Ovary (tissue), 7 donors: ENCODE results near the genes SPOCK1 and EGR1.

DNA sequence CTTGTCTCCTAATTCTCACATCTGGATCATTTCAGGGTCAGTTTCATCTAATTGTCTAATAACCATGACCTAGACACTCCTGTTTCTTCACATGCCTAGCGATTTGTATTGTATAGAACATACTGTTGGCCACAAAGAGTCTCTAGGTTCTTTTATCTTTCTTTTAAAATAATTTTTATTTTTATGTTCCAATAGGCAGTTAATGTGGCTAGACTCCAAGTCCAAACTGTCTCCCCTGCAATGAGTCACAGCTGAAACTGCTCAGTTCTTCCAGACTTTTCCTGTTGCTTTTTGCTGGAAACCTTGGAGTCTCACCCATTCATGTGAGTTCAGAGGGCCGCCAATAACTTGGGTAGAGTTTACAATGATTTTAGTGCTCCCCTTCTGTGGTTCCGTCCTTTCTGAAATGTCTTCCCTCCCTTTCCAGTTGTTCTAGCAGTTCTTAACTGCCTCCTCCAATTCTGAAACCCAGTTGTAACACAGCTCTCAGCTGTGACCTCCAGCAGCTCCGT is 198.7 kb downstream of the SPOCK1 start:
- PRO-cap, 7 experiments: no peak in any of the 7 experiments
- RAMPAGE, long total RNA, 2 experiments: no peak in any of the 2 experiments

- PRO-cap, 7 experiments: peak in 4 of 7 experiments; most common minus-strand start chr5:137499326 (in 4)
- RAMPAGE, long total RNA, 2 experiments: no peak in any of the 2 experiments
Measured at GRCh38 chr5:137498984-137499417, at the start of gene SPOCK1. Gene SPOCK1, minus strand, starts transcription at chr5:137499326.

DNA sequence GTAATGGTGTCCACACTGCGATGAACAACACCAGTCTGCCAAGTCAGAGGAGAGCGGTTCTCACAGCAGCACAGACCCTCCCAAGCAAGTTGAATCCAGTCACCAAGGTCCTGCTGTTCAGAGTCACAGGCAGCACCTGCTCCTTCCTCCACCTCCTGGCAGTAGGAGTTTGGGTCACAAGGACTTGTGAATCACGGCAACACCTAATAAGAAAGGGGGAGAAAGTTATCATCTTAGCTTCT is 114.0 kb downstream of the KLHL3 start:
- PRO-cap, 7 experiments: no peak in any of the 7 experiments
- RAMPAGE, long total RNA, 2 experiments: no peak in any of the 2 experiments

DNA sequence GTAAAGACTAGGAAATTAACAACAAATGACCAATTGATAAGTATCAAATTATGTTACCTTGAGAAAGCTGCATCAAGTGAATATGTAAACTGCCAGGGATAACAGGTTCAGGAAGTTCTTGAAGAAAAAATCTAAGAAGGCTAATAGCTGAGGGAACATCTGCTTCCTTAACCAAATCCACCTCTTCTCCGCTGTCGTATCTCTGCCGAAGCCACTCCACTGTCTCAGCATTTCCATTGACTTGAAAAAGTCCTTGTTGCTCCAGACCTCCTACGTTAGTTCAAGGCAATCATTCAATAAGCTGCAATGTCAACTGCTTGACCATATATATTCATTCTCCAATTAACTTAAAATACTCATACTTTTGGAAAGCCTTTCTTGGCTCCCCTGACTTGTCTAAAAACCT is 14.6 kb downstream of the FAM13B start:
- PRO-cap, 7 experiments: no peak in any of the 7 experiments
- RAMPAGE, long total RNA, 2 experiments: no peak in any of the 2 experiments

DNA sequence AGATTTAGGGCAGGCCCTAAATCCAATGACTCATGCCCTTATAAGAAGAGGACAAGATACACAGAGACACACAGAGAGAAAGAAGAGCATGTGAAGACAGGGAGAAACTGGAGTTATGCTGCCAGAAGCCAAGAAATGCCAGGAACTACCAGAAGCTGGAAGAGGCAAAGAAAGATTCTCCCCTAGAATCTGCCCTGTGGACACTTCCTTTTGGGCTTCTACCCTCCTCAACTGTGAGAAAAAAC is 8.7 kb downstream of the FAM13B start:
- PRO-cap, 7 experiments: no peak in any of the 7 experiments
- RAMPAGE, long total RNA, 2 experiments: no peak in any of the 2 experiments

DNA sequence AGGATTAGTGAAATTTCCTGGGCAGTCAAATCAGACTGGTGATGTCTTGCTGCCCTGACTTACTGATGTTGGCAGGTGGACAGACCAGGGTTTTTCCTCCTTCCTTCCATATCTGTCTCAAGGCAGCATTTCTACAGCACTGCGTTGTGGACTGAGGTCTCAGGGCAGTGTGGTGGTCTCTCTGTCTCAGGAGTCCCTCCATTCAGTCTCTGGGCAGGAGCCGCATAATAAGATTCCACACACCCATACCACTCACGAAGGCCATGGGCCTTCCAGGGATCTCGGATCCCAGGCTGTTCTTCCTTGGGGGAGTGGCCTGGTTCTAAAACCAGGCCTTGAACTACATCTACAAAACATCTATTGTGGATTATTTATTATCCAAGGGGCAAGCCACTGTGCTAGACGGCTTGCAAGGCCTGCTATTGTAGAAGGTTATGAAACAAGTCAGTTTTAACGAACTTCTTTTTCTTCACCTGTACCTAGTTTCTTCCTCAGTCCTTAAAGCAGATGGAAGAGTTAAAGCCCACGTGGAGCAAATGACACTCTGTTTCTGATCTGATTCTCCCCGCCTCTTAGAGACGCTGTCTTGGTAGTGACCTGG is 895 bp downstream of the GFRA3 start:
- PRO-cap, 7 experiments: no peak in any of the 7 experiments
- RAMPAGE, long total RNA, 2 experiments: no peak in any of the 2 experiments

DNA sequence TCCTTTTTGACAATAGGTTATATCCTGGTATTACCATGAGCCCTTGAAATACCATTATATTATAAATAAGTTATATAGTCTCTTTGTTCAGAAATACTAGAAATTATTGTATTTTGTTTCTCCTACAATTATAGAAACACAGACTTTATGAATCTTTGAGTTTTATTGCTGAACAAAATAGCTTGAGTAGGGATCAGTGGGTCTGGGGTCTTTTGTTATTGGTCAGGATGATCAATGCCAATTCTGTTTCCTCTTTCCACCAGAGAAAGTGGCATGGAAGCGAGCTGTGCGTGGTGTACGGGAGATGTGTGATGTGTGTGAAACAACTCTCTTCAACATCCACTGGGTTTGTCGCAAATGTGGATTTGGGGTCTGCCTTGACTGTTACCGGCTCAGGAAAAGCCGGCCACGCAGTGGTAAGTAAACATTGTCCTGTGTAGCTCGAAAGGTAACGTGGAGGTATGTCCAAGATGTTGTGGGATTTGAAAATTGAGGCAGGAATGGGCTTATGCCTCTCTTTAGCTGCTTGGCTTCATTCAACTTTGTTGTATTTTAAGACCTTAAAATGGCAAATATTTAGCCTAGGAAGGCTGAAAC is 39.2 kb upstream of the REEP2 start:
- PRO-cap, 7 experiments: no peak in any of the 7 experiments
- RAMPAGE, long total RNA, 2 experiments: no peak in any of the 2 experiments

DNA sequence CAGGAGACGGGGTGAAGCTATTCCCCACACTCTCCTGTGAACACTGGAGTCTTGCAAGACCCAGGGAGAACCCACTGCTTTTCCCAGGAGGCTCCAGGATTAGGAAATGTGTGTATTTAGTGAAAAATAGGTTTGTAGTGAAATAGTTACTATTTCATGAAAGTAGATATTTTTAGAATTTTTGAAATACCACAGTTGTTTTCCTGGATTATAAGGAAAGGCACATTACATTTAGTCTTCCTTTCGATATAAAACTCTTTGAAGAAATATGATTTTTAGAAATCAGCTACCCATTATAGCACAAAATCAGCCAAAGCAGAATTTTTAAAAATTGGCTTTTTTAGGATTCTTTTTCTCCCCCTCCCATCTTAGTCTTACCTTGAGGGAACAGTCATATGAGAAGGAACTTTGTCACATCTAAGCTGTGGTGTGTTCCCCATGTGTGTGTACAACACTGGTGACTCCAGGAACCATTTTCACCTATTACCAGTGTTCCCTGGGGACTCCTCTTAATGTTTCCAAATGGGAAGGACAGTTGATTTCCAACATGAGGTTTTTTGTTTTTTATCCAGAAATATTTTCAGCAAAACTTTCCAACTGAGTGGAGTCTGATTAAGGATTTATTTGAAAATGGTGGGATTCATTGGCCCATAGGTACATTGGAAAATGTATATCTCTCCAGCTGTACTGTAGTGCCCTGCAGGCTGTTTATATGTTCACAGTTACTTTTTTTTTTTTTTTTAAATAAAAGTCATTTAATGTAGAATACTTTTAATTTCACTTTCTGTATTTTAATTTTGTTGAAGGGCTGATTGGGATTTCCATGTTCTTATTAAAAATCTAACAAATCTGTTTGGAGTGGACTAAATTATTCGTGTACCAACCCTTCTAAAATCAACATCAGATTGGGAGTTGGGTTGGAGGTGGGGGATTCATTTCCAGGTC is 2.4 kb upstream of the REEP2 start:
- PRO-cap, 7 experiments: no peak in any of the 7 experiments
- RAMPAGE, long total RNA, 2 experiments: no peak in any of the 2 experiments

GRCh38 chr5:138465404-138466194 is at the start of gene EGR1:
Gene EGR1, plus strand, starts transcription at chr5:138465479.
- PRO-cap, 7 experiments: peak in 7 of 7 experiments; most common plus-strand start chr5:138465480 (in 7); most common minus-strand start chr5:138466143 (in 1)
- RAMPAGE, long total RNA, 2 experiments: start-site peak on the plus strand in 1 of 2 experiments, at chr5:138465691-138465861 at its widest, 53 to 203 reads per replicate

DNA sequence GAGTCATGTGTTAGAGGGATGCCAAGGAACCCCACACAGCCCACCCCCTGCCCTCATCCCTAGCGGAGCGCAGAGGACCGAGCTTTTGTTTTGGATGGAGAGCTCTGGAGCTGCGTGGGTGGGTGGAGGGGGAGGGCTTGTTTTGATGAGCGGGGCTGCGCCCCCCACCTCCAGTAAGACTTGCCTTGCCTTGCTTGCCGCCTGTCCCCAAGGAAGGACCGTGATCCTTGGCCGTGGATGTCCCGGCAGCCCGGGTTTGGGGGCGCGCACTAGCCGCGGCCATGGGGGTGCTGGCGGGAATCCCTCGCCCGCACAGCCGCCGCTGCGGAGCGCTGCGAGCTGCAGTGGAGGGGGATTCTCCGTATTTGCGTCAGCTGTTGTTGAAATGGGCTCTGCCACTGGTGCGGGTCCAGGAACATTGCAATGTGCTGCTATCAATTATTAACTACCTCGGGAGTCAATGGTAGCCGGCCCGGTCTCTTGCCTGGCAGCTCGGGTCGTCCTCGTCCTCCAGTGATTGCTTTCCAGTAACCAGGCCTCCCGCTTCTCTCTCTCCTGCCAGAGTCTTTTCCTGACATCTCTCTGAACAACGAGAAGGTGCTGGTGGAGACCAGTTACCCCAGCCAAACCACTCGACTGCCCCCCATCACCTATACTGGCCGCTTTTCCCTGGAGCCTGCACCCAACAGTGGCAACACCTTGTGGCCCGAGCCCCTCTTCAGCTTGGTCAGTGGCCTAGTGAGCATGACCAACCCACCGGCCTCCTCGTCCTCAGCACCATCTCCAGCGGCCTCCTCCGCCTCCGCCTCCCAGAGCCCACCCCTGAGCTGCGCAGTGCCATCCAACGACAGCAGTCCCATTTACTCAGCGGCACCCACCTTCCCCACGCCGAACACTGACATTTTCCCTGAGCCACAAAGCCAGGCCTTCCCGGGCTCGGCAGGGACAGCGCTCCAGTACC is 1.2 kb downstream of the EGR1 start:
- PRO-cap, 7 experiments: peak in 3 of 7 experiments; most common plus-strand start position 592 of the sequence (in 3)
- RAMPAGE, long total RNA, 2 experiments: start-site peak on the plus strand in 1 of 2 experiments, centred at positions 651 to 873 of the sequence, 28 to 98 reads per replicate

DNA sequence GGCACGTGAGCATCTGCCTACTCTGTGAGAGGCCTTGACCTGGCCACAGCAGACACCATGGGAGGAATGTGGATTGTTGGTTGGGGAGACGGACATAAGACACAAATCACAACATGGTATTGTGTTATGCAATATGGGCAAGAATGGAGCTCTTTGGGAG is 4.8 kb downstream of the EGR1 start:
- PRO-cap, 7 experiments: no peak in any of the 7 experiments
- RAMPAGE, long total RNA, 2 experiments: no peak in any of the 2 experiments

DNA sequence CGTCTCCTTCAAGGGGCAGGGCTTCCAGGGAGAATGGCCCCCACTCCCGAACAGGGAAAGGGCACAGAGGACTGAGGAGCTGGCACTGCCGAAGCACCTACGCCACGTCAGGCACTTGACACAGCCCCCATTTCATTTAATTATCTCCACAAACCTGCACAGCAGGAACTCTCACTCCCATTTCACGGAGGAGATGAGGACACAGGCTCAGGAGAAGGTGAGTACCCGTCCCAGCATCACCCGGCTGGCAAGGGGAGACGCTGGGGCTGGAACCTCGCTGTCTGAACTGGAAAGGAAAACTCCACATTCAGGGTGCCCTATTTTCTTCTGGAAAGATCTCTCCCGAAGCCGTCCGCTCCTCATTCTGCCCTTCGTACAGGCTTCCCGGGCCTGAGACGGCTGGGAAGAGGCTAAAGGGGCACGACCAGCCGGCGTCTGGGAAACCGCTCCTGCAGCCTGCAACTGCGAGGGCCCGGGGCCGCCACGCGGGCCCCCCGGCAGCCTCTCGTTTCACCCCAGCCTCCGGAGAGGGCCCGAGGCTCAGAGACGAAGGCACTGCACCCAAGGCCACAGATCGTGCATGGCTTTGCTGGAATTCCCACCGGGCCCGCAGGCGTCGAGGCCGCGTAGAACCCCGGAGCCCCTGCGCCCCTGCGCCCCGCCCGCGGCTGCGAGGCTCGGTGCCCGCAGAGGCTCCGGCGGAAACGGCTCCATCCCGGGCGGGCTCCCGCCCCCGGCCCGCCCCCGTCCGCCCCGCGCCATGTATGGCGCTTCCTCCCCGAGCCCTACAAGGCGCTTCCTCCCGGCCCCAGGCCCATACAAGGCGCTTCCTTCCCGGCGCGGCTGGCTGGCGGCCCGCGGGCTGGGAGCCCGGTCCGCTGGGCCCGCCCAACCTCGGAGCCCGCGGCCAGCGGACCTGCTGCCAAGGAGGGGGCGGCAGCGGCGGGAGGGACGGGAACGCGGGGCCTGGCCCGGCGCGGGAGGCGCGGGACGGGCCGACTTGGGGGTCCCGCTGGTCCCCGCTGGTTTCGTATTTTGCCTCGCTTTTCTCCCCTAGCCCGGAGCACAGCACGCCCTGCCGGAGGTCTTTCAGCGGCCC is 26.4 kb downstream of the EGR1 start:
- PRO-cap, 7 experiments: peak in 7 of 7 experiments; most common plus-strand start position 934 of the sequence (in 3); most common minus-strand start position 655 of the sequence (in 2)
- RAMPAGE, long total RNA, 2 experiments: no peak in any of the 2 experiments

- PRO-cap, 7 experiments: peak in 2 of 7 experiments; most common plus-strand start chr5:138492644 (in 1); most common minus-strand start chr5:138492575 (in 1)
- RAMPAGE, long total RNA, 2 experiments: no peak in any of the 2 experiments
Measured at GRCh38 chr5:138492467-138492765, 27.1 kb downstream of the EGR1 start.

GRCh38 chr5:138503443-138504412 is 38.4 kb downstream of the EGR1 start:
- PRO-cap, 7 experiments: no peak in any of the 7 experiments
- RAMPAGE, long total RNA, 2 experiments: no peak in any of the 2 experiments

GRCh38 chr5:138553651-138554780 is 11.0 kb upstream of the ETF1 start:
- PRO-cap, 7 experiments: no peak in any of the 7 experiments
- RAMPAGE, long total RNA, 2 experiments: no peak in any of the 2 experiments

- PRO-cap, 7 experiments: no peak in any of the 7 experiments
- RAMPAGE, long total RNA, 2 experiments: no peak in any of the 2 experiments
Measured at GRCh38 chr5:138845029-138845612, 30.0 kb downstream of the LRRTM2 start.

- PRO-cap, 7 experiments: no peak in any of the 7 experiments
- RAMPAGE, long total RNA, 2 experiments: no peak in any of the 2 experiments
Measured at GRCh38 chr5:139272469-139273050, 21.0 kb upstream of the MATR3 start.

GRCh38 chr5:139318694-139319030 is 23.0 kb upstream of the PAIP2 start:
- PRO-cap, 7 experiments: no peak in any of the 7 experiments
- RAMPAGE, long total RNA, 2 experiments: no peak in any of the 2 experiments

DNA sequence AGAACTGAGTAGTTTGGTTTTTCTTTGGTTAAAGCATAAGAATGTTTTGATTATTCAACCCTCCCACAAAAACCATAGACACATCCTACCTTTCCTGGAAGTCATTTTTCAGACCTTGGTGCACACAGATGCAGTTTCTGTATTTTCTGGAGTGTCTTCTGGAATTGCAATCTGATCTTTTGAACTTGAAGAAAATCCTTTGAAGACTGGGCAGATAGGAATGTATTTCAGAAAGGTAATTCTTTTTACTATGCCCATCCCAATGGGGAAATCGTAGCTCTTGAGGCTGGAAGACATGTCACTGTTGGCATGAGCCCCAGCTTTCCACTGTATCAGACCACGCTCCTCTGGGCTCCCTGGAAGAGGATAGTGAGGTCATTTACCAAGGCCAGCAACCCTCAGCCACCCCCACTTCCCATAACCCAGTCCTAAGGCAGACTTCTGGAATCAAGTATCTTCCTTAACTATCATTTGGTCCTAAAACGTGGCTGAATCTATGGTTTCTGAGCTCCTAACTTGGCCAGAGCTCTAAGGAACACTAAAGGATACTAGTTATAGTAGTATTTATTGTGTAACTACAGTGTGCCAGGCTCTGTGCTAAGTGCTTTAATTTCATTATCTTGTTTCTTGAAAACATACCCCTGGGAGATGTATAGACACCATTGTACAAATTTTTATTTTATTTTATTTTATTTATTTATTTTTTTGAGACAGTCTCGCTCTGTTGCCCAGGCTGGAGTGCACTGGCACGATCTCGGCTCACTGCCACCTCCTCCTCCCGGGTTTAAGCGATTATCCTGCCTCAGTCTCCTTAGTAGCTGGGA is 11.0 kb downstream of the SLC23A1 start:
- PRO-cap, 7 experiments: no peak in any of the 7 experiments
- RAMPAGE, long total RNA, 2 experiments: no peak in any of the 2 experiments

DNA sequence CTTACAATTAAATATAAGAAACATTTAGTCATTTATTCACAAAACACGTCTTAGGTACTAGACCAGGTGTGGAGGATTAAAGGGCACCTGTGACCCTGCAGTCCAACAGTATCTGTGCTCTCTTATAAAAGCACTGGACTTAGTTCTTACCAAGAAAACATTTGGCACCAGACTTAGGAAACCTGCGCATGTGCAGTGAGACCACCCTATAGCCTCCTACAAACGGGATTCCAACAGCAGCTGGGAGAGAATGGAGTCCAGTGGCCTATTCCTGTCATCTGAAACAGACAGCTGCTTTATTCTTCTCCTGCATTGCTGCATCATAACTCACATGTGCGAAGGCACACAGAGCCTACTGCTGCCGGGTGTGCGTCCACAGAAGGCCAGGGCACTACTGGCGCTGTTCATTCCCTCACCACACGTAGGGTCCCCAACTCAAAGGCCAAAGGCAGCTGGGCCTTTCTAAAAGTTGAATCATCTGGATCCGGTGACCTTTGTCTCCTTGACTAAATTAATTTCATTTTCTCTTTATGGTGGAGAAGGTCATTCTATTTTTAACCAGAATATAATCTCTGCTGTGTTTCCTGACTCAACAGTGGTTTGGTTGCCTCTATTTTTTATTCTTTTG is 10.6 kb upstream of the SPATA24 start:
- PRO-cap, 7 experiments: no peak in any of the 7 experiments
- RAMPAGE, long total RNA, 2 experiments: no peak in any of the 2 experiments